Measurements from ENCODE around the genes MYLK2 and FOXS1.

- PRO-cap, result bidirectional peak, plus-strand start at chr20:31587966, minus-strand start at chr20:31587845
These were observed 17.4 kb upstream of the ID1 start for GRCh38 chr20:31587284-31588493.

- PRO-cap, result unidirectional peak, minus-strand start at chr20:31612918
These were observed 7.7 kb downstream of the ID1 start for GRCh38 chr20:31612732-31613288.

DNA sequence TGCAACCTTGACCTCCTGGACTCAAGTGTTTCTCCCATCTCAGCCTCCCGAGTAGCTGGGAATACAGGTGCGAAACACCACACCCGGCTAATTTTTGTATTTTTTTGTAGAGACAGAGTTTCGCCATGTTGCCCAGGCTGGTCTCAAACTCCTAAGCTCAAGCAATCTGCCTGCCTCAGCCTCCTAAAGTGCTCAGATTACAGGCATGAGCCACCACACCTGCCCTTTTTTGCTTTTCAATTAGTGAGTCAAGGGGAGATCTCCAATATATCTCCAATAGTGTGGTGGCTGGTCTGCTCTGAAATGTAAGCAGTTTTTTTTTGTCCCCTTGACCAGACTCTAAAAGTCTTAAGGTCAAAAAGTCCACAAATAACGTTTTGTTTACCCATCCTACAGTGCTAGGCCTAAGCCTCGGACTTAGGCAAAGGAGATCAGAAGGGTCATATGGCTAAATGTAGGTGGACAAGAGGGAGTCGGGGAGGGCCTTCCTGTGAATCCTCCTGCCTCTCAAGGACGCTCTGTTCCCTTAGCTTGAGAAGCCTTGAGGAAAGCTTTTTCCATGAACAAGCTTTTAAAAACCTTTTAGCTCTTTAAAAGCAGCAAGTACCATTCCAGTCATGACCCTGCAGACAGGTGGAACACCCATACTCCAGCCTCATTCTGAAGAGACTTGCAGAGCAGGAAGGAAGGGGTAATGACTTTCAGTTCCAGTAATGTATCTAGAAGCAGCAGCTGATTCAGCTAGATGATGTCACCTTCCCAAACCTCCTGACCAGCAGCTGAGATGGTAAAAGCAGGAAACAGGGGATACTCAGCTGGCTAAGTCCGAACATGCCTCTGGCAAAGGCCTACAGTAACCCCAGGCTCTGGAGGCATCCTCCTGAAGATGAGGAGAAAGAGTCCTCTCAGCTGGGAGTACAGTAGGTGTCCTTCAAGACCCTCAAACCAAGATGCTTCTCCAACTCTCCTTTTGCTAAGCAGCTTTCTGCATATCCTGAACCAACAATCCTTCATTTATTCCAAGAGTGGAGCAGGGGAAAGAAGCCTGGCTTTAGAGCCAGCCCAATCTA lies 23.7 kb downstream of the BCL2L1 start:
- PRO-cap, result no peak

DNA sequence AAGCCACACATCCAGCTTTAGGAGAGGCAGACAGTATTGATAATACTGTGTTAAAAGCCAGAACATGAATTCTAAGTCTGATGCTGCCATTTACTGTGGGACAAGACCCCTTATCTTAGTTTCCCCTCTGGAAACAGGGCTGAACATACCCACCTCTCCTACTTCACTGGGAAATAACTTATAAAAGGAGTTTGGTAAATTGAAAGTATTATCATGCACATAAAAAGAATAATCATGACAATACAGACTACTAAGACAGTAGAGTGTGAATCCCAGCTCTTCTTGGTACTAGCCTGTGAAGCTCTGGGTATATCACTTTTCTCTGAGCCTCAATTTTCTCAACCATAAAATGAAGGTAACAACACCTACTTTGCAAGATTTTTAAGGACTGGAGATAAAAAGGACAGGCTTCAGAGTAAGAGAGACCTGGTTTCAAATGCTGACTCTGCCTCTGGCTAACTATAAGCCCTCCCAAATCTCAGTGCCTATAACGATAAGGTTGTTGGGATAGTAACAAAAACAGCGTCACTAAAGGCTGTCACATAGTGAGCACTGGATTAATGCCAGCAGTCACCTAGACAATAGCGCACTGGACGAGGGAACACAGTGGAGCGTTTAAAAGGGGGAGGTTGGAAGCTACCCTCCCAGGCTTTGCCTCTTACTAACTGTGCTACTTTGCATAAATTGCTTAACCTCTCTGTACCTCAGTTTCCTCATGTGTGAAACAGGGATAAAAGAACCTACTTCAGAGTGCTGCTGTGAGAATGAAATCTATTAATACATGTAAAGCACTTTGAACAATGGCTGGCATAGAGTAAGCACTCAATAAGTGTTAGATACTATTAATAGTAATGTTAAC lies 10.8 kb downstream of the BCL2L1 start:
- PRO-cap, result no peak

DNA sequence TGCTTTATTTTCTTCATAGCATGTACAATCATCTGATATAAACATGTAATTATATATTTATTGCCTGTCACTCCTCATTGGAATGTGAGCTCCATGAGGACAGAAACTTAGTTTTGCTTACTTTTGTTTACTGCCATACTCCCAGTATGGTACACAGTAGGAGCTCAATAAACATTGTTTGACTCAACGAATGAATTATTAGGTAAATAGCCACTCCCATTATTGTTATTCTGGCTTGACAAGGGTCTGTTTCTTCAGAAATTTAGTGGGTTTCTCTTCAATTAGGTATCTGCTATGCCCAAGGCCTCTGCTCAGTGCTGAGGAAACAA lies 6.4 kb downstream of the BCL2L1 start:
- PRO-cap, result no peak

- PRO-cap, result no peak
These were observed 12.6 kb upstream of the MYLK2 start for GRCh38 chr20:31806514-31807053.

- PRO-cap, result no peak
These were observed 7.3 kb upstream of the MYLK2 start for GRCh38 chr20:31811967-31812186.

- PRO-cap, result no peak
These were observed at the start of gene MYLK2 for GRCh38 chr20:31818921-31819593. Gene MYLK2 (plus strand): TSS chr20:31819356.

DNA sequence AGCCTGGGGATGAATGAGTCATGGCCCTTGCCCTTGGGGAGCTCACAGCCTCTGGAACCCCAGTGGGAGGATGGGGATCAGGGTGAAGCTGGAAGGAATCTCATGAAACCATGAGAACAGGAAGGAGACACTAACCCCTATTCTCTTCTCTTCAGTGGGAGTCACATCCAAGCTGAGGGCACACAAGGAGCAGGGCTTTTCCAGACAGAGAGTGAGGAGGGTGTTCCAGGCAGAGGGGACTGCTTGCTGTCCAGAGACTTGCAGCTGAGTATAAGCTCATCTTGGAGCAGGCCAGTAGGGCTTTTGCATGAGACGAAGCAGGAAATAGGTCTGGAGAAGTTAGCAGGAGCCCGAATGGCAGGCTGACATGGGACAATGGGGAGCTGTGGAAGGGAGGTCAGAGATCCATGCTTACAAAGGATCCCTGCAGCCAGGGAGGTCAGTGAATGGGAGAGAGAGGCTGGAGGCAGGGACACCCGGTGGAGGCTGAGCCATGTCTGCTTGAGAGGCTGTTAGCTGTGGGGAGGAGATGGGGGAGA lies 7.4 kb downstream of the FOXS1 start:
- PRO-cap, result no peak

GRCh38 chr20:31845313-31846079 lies at the start of gene FOXS1:
Gene FOXS1 (minus strand): TSS chr20:31845604.
- PRO-cap, result bidirectional peak, plus-strand start at chr20:31845730, minus-strand start at chr20:31845602

- PRO-cap, result no peak
These were observed 499 bp downstream of the CCM2L start for GRCh38 chr20:32010577-32011297.

DNA sequence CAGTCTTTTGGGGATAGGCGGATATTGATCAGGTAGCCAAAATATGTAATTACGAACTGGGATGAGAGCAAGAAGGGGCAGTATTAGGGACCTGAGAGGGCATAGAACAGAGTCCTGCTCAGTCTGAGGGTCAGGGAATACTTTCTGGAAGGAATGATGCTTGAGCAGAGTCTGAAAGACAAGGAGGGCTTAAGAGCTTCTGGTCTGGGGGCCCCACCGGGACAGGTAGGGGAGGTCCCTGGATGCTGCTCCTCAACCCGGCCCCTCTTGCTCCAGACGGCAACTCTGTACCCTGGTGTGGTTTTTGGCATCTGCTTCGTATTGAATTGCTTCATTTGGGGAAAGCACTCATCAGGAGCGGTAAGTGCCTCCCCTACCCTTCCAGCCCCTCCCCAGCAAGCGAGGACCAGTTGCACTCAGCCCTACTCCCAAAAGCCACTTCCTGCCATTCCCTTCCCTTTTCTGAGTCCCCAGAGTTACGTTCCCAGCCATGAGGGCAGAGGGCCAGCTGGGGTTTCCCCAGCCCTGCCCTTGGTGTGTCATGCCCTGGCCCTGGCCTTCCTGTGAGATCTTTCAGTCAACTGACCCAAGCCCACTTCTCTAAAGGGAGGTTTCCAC lies 45.4 kb downstream of the TM9SF4 start:
- PRO-cap, result no peak

DNA sequence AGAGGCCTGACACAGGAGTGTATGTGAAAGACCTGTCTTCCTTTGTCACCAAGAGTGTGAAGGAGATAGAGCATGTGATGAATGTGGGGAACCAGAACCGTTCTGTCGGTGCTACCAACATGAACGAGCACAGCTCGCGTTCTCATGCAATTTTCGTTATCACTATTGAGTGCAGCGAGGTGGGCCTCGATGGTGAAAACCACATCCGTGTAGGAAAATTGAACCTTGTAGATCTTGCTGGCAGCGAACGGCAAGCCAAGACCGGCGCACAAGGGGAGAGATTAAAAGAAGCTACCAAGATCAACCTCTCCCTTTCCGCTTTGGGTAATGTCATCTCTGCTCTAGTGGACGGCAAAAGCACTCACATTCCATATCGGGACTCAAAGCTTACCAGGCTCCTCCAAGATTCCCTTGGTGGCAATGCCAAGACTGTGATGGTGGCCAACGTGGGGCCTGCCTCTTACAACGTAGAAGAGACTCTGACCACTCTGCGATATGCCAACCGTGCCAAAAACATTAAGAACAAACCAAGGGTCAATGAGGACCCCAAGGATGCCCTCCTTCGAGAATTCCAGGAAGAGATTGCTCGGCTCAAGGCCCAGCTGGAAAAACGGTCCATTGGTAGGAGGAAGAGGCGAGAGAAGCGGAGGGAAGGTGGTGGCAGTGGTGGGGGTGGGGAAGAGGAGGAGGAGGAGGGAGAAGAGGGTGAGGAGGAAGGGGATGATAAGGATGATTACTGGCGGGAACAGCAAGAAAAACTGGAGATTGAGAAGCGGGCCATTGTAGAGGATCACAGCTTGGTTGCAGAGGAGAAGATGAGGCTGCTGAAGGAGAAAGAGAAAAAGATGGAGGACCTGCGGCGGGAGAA lies 33.1 kb downstream of the KIF3B start:
- PRO-cap, result no peak

DNA sequence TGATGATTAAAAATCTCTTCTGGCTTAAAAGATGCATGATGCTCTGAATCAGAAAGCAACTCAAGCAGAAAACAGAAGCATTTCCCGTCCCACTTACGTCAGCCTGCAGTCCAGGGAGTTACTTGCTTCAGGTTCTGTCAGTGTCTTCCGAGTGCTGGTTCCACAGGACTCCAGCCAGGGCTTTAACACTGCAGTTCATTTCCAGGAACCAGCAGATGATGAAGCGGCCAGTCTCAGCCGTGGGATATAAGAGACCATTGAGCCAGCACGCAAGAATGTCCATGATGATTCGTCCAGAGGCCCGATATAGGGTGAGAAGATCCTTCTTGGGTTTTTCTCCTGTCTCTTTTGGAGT lies 30.8 kb upstream of the ASXL1 start:
- PRO-cap, result no peak

DNA sequence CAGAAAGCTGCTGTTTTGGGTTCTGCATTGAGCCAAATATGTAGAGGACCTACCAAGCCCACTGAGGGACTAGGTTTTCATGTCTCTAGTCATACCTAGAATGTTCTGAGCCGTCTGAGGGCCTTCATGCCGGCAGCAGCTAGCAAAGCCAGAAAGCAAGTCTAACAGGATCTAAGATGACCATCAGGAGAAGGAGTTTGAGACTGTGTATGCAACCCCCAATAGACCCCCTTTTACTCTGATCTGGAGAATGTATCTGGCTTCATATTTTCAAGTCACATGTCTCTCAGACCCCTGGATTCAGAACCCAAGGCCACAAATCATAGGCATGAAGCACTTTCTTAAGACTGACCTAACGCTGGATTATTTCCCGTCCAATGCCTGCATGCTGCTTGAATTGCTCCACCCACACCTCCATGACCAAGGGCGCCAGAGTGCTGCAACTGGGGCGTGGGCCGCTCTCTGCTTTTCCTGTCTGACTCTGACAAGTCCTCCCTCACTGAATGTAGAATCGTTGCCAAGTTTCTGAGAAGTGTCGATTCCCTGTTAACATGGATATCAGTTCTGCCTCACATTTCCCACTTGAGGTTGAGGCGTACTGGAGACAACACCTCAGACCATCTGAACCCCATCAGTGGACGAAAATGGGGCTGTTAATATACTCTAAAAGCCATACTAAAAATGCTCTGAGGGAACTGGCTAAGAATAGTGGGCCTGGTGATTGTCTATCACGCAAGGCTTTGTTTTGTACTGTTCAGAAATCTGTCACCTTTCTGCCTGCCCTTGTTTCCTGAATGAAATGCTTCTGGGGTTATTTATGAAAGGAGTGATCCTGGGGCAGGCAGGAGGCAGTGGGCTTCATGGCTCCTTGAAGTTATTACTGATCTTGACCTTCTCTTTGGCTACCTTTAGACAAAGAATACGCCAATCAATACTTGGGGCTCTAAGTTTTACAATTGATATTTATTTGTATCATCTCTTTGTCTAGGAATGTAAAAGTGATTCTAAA lies 23.9 kb upstream of the ASXL1 start:
- PRO-cap, result bidirectional peak, plus-strand start at position 581 of the sequence, minus-strand start at position 354 of the sequence

DNA sequence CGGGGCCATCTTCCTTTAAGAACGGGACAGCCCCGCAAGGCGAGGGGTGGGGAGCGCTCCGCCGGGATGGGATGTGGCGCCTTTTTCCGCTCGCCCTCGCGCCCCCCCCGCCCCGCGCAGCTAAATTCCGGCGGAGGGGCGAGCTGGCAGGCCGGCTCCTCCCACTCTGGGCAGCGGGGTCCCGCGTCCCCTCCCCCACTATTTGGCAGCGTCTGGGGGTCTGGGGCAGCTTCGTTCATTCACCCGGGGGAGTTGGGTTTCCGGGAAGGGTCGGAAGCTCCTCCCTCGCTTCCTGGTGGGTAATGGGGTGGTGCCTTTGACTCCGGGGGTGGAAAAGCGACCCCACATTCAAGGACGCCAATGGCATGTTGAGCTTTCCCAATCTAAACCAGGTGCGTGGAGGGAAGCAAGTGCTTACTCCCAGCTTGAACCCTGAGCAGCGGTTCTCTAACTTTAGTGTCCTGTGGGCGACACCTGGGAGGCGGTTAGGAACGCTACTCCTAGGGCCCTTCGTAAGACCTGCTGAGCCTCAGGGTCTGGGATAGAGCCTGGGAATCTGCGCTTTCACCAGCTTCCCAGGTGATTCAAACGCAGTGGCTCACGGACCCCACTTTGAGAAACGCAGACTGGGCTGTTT lies 930 bp downstream of the ASXL1 start:
- PRO-cap, result bidirectional peak, plus-strand start at position 44 of the sequence, minus-strand start at position 98 of the sequence; bidirectional peak, plus-strand start at position 313 of the sequence, minus-strand start at position 241 of the sequence

GRCh38 chr20:32484499-32485369 lies 100.4 kb downstream of the NOL4L start:
- PRO-cap, result unidirectional peak, minus-strand start at chr20:32485000

GRCh38 chr20:32513248-32513693 lies 71.9 kb downstream of the NOL4L start:
- PRO-cap, result no peak

- PRO-cap, result unidirectional peak, plus-strand start at chr20:32528408
These were observed 56.8 kb downstream of the NOL4L start for GRCh38 chr20:32528157-32528982.

- PRO-cap, result no peak
These were observed 43.9 kb downstream of the NOL4L start for GRCh38 chr20:32541052-32541731.

All from vermiform appendix (tissue), 1 donor.